ENCODE measurements around a stretch of chr2.

GRCh38 chr2:216663794-216664467, 30.7 kb downstream of the IGFBP2 start:
- RAMPAGE, long total RNA, result no peak
- RRBS, result 91% methylated on average over 17 of the region's 27 CpGs

DNA sequence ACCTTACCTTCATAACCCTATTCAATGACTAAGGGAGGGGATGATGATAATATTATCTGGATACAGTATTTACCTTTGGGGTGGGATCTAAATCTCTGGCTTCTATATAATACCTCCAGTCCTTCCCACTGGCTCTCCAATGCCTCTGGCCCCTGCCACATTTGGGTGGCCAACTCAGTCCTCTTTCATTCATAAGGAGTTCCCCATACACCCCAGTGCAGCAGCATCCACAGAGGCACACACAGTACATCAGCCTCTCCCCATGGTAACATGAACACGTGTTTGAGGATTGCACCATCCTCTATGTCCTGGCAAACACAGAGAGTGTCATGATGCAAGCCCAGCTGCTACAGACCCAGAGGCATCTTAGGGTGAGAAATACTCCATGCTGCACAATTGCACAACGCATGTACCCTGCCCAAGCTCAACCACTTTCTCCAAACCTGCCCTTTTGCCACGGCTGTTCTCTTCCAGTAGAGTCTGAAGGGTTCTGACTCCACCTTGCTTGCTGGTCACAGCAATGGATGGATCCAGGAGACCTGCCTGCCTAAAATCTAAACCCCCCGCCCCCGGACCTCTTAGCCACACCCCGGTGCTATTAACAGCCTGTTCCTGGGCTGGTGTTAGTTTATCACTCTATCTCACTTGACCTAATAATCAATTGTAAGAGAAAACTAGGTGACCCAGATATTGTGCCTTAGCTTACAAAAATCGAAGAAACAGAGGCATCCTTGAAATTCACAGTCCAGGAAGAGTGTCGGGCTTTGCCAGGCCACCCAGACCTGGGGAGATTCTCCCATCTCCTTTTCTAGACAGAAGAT, 11.4 kb downstream of the IGFBP5 start:
- RAMPAGE, long total RNA, result no peak
- RRBS, result no CpG with 5 or more reads among the region's 8 CpGs

- RAMPAGE, long total RNA, result no peak
- RRBS, result no CpG with 5 or more reads among the region's 10 CpGs
Measured at GRCh38 chr2:216740397-216741487, 45.4 kb upstream of the IGFBP5 start.

GRCh38 chr2:216765607-216766273, 70.4 kb upstream of the IGFBP5 start:
- RAMPAGE, long total RNA, result no peak
- RRBS, result 54% methylated on average over 1 of the region's 12 CpGs

DNA sequence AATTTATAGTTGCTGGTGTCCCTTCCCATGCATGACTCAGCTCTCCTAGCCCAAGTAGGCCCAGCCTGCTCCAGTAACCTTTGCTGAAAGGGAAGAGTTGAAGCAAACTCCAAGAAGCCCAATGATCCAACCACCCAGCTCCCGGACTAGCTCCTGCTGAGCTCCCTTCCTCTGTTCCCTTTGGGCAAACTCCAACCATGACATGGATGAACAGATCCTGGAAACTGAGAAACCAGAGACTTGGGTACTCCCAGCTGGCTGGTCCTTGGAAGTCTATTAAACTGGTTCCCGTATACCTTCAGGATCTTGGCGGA, 59.6 kb downstream of the TNP1 start:
- RAMPAGE, long total RNA, result no peak
- RRBS, result no CpG with 5 or more reads among the region's 3 CpGs

GRCh38 chr2:216920560-216921022, 60.7 kb upstream of the TNP1 start:
- RAMPAGE, long total RNA, result no peak
- RRBS, result no CpG with 5 or more reads among the region's 10 CpGs

GRCh38 chr2:217387821-217388458, 528.1 kb upstream of the TNP1 start:
- RAMPAGE, long total RNA, result no peak
- RRBS, result no CpG with 5 or more reads among the region's 5 CpGs

DNA sequence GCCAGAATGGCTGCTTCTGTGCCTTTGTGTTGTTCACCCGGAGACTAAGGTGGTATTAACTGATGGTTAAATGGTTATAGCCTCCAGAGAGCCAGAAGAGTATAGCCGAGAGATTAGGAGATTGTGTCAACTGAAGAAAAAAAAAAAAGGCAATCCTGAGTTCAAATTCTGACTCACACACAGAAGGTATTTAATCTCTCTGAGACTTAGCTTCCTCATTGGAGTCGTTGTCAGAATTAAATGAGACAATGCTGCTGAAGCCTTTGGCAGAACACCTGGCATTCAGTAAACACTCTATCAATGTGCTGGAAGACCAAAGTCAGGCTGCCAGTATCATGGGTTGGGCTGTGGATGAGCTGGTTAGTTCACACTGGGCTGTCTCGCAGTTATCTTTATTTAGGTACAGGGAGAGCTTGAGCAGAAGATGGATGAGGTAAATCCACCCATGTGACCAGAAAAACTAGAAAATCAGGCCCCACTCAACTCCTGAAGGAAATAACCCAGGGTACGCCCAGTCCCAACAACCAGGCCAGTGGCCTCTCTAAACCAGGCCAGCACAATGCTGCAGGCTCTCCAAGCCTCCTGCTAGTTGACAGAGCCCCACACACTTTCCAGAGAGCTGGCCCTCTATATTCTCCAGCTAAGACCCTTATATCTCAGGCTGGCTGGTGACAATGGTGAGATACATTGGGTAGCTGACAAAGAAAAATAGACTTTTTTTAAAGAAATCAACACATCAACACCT, 330.4 kb downstream of the TNS1 start:
- RAMPAGE, long total RNA, result no peak
- RRBS, result no CpG with 5 or more reads among the region's 5 CpGs

DNA sequence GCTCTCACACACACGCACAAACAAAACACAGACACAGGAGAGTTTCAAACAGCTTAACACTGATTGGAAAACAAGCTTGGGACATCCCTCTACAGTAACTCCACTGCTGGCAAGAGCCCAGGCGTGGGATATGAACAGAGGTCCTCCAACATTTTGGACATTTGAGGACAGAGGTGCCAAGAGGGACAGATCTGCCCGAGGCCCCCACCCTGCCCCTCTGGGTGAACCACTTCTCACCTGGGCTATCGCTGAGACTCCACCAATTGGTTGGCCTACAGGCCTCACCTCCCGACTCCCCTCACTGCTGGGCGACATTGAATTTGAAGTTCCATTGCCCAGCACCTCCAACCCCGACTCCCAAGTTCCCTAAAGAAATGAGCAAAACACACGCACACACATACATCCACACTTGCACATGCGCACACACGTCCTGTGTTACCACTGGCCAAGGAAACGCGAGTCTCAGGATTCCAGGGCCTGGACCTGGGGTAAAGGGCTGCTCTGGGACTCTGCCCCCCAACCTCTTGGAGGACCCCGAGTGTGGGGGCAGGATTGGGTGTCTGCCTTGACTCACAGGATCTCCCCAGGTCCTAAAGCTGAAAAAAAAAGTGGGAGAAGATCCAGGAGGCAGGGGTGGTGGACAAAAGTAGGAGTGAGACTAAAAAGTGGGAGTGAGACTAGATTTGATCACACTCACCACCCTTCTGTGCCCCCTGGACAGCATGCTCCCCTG, 202.5 kb downstream of the TNS1 start:
- RAMPAGE, long total RNA, result no peak
- RRBS, result no CpG with 5 or more reads among the region's 13 CpGs

DNA sequence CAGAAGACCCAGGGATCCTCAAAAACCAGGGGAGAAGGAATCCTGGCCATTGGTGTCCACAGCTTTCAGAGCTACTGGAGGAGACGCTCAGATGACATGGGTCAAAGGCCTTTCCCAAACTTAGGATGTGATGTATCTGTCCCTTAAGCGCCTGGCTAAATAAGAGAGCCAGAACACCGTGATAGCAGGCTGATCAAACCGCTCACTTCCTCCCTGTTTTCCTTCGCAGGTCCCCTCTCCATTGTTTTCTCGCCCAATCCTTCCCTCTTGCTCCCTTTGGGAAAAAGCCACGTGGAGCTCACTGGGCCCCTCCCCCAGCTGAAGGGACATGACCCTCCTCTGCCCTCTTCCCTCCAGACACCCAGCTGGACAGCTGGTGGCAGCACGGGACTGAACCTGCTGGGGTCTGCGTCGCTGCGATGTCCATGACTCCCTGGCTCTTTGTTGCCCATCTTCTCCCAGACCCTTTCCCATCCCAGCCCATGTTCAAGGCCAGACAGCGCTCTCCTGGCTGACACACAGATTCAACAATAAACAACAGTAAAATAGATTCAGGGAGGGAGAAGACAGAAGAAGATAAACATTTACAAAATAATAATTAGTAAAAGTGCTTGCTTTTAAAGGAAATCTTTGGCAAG, 201.6 kb downstream of the TNS1 start:
- RAMPAGE, long total RNA, result no peak
- RRBS, result no CpG with 5 or more reads among the region's 12 CpGs

DNA sequence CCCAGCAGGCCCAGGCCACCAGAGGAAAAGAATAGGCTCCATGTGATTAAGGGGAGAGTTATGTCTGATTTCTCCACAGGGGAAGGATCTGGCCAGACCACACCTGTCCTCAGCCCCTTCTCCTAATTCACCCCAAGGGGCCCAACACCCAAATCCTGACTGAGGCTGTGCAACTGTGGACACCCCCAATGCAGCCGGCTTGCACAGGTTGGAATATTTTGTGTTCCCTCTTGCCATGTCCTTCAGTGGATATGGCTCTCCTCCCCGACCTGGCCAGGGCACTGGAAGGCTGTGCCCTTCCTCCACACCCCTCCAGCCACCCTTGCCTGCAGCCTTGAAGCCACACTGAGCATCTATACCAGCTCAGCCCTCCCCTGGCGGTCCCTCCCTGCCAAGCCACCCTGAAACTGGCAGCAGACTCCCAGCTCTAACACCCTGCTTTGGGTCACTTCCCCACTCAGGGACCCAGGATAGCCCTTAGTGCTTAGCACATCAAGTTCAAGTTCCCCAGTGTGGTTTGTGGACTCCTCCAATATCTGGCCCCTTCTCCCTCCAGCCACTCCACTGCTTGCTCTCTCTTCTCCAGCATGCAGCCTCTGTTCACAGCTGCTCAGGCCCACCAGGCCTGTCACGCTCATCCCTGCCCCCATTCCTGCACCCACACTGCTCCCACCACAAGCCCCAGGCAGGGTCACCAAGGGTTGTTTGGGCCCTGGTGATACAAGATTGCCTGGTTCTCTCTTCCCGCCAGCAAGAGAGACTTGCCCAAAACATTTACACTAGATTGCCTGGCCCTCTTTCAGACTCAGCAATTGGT, 89.4 kb downstream of the TNS1 start:
- RAMPAGE, long total RNA, result no peak
- RRBS, result no CpG with 5 or more reads among the region's 5 CpGs

- RAMPAGE, long total RNA, result no peak
- RRBS, result no CpG with 5 or more reads among the region's 7 CpGs
Measured at GRCh38 chr2:217935452-217935921, 67.3 kb downstream of the TNS1 start.

DNA sequence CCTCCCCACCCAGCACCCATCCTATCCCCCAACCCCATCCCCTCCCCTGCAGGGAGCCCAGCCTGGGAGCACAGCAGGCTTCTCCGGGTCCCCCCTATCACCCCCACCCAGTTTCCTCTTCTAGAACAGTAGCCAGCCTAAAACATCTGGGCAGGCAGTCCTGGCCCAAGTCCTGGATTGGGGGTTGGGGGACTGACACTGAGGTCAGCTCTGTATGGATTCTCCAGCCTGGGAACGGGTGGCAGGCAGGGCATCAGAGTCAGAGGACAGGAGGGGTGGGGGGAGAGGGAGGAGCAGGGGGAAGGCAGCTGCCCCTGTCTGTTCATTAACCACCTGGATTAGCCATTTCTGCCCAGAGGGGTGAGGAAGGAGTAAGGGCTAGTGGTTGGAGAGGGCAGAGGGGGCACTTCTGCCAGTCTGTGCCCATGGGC, 60.0 kb downstream of the TNS1 start:
- RAMPAGE, long total RNA, result no peak
- RRBS, result no CpG with 5 or more reads among the region's 2 CpGs

GRCh38 chr2:217953348-217953652, 49.5 kb downstream of the TNS1 start:
- RAMPAGE, long total RNA, result no peak
- RRBS, result no CpG with 5 or more reads among the region's 2 CpGs

GRCh38 chr2:217972422-217972861, 30.4 kb downstream of the TNS1 start:
- RAMPAGE, long total RNA, result no peak
- RRBS, result no CpG with 5 or more reads among the region's 1 CpG

- RAMPAGE, long total RNA, result no peak
- RRBS, result no CpG with 5 or more reads among the region's 5 CpGs
Measured at GRCh38 chr2:218125080-218125502, 737 bp upstream of the CXCR2 start.

DNA sequence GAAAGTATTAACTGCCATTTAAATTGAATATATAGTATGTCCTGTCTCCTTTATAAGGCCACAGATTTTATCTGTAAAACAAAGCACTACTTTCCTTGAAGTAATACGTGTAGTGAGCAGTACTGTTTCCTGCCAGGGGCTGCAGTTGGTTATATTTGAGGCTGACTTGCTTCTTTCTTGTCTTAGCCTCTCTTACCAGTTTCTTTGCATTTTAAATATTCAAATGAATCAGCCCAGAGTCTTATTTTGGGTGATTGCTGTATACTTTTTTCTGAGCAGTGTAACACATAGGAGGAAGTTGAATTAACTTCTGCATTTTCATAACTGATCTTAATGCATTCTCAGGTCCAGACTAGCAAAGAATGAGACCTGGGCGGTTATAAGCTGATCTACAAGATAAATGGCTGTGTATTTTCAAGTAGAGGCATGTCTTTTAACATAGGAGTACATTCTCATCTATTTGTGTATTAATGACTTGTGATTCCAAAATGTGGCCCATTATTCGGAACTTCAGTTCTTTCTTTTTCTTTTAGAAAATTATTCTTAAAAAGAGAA, 1.8 kb downstream of the ARPC2 start:
- RAMPAGE, long total RNA, result no peak
- RRBS, result no CpG with 5 or more reads among the region's 3 CpGs

- RAMPAGE, long total RNA, result no peak
- RRBS, result no CpG with 5 or more reads among the region's 1 CpG
Measured at GRCh38 chr2:218220334-218220632, 3.3 kb downstream of the ARPC2 start.

DNA sequence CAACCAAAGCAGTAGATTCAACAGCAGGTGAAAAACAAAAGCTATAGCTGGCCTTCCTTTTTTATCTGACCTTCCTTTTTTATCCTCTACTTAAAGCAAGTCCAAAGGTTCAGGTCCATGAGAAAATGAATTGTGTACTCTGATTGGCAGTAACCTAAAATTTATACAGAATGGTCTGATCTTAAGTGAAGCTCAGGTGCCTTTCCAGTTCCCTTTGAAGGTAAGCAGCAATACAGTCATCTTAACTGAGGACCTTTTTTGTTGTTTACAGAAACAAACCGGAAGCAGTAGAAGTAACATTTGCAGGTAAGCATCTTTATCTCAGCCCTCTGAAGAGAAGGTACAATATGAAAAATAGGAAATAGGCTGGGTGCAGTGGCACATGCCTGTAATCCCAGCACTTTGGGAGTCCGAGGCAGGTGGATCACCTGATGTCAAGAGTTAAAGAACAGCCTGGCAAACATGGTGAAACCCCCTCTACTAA, 8.7 kb downstream of the ARPC2 start:
- RAMPAGE, long total RNA, result no peak
- RRBS, result no CpG with 5 or more reads among the region's 2 CpGs

DNA sequence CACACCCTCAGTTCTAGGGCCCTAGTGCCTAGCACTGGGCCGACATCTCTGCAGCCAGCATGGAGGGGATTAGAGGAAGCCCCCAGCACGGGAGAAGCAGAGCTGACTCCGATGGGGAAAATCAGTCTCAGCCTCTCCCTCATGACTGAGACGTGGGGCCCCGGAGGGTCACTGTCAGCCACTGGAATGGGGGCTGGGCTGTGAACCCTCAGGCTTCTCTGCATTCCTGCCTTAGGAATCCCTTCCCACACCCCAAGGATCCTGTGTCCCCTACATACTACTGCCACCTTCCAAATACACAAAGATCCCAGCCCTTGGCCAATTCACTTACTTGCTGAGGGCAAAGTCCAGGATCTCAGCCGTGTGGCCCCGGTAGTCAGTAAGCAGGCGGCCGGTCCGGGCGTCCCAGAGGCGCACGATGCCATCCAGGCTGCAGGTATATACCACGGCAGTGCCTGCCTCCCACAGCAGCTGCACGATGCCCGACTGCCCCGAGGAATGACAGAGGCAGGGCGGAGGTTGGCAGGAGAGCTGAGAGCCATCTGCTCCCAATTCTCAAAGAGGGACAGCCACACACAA, 4.0 kb downstream of the GPBAR1 start:
- RAMPAGE, long total RNA, result no peak
- RRBS, result no CpG with 5 or more reads among the region's 18 CpGs

Data from epithelial cell of proximal tubule (primary cell).